Fibroblast of villous mesenchyme (primary cell): ENCODE results near the gene ACTBL2.

GRCh38 chr5:56946864-56947409 lies 5.0 kb downstream of the MIER3 start:
- CAGE, long polyA plus RNA = no peak

DNA sequence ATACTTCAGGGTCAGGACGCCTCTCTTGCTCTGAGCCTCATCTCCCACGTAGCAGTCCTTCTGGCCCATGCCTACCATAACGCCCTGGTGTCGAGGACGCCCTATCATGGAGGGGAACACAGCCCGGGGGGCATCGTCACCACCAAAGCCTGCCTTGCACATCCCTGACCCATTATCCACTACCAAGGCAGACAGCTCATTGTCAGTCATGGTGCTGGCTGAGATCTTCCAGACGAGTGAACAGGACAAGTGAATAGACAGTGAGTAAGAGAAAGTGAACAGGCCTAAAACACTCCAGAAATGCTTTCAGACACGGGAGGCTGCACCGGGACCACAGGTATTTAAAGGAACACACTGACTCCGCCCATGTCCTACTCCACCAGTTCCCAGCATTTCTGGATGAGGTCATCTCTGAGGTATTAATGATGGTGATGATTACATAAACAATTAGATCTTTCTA lies at the start of gene ACTBL2:
TSS of gene ACTBL2 (minus strand) at position 314 of the 460 bp plus-strand sequence.
- CAGE, long polyA plus RNA = no peak

DNA sequence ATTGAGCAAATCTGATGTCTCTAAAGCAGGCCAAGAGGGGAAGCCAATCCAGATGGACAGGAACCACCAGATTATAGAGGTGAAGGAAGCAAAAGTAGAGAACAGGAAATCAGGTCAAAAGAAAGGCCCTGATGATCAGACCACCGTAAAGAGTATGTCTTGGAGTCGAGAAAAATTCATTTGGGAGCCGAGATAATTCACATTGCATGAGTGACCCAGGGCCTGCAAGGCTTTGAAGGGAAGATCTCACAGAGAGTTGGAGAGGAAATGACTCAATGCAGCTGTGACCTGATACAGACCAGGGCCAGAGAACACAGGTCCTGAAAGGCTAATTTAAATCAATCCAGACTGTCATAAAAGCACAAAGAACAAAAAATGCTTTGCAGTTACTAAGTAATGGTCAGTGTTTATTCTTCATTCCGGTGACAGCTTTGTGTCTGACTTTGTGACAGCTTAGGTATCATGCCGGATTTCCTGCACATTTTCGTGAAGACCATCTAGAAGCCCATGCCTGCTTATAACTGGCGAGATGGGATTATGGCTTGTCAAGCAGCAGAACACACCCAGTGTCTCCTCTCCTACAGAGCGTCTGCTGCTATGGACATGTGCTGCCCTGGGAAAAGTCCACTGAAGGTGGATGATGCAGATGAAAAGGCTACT lies 5.7 kb upstream of the ACTBL2 start:
- CAGE, long polyA plus RNA = no peak

DNA sequence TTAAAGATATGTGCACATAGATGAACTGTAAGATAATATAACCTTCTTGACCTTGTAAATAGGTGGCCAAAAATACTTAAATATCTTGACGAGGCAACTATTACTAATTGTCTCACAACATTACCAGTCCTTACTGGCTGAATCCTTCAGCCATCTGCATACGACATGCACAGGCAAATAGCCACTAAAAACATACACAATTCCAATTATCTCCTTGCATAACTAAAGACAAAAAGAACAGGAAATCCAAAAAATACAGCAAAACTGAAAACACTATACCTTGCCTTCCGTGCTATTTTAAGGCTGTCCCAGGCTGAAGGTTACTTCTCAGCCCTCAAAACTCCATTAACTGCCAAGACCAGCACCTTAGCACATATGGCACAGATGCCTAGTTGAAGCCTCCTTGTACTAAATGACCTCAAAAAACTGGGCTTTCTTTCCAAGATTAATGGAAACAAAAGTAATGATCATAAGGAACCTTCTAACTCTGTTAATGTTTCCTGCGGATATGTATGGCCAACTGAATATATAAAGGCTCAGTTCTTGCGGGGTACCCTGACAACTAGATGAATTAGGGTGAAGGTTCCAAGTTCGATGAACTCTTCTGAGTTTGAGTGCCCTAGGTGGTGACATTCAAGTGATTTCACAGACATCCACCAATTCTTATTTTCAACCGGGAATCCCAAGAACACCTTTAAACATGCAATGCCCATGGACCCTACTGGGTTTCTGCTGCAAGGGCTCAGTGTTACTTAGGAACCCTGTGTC lies 455.2 kb downstream of the RAB3C start:
- CAGE, long polyA plus RNA = no peak

DNA sequence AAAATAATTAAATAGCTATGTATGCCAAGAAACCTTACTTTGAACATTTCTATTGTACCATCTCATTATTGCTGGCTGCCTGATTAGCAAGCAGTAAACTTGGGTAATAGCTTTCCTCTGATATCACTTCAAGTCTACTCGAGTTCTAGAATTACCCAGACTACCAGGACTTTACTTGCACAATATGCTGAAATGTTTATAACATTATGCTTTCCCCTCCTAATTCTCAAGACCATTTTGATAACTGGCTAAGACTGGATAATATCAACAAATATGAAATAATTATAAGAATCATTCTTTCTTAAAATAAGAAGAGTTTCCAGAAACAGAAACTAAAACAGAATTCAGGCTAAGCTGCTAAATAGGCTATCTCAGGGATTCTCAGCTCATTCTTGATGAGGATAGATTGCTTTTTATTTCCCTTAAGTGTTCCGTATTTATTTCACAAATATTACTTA lies 512.7 kb downstream of the RAB3C start:
- CAGE, long polyA plus RNA = no peak

GRCh38 chr5:59126357-59127006 lies 543.6 kb downstream of the RAB3C start:
- CAGE, long polyA plus RNA = no peak

- CAGE, long polyA plus RNA = no peak
Measured at GRCh38 chr5:59435288-59436088, 458.0 kb downstream of the PDE4D start.

DNA sequence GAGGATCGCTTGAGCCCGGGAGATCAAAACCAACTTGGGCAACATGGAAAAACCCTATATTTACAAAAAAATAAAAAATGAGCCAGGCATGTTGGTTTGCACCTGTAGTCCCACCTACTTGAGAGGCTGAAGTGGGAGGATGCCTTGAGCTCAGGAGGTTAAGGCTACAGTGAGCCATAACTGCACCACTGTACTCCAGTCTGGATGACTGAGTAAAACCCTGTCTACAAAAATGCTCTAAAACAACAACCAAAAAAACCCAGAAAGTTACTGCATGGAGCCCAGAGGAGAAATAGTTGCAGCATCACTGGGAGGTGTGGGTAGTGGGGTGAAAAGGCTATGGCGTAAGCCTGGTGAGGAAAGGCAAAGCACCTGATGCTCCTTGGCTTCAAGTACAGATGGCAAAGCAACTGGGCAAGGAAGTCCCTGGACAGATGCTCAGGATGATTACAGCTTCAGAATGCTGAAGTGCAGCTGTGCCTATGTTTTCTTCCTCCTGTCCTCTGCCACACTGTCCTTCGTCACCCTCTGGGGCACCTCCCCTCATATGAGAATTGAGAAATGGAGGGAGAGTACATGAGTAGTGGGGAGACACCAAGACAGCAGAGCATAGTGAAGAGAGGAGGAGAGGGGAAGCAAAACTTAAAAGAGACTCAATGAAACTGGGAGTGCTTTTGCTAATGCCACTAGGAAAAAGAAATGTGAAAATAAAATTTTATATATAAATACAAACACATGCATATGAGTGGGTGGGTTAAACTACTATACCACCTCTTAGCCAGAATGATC lies 328.0 kb downstream of the PDE4D start:
- CAGE, long polyA plus RNA = no peak

GRCh38 chr5:59587199-59587957 lies 306.1 kb downstream of the PDE4D start:
- CAGE, long polyA plus RNA = no peak

GRCh38 chr5:59642597-59642940 lies 251.0 kb downstream of the PDE4D start:
- CAGE, long polyA plus RNA = no peak

GRCh38 chr5:59746286-59746913 lies 147.1 kb downstream of the PDE4D start:
- CAGE, long polyA plus RNA = no peak

GRCh38 chr5:59965129-59965866 lies 71.8 kb upstream of the PDE4D start:
- CAGE, long polyA plus RNA = no peak

DNA sequence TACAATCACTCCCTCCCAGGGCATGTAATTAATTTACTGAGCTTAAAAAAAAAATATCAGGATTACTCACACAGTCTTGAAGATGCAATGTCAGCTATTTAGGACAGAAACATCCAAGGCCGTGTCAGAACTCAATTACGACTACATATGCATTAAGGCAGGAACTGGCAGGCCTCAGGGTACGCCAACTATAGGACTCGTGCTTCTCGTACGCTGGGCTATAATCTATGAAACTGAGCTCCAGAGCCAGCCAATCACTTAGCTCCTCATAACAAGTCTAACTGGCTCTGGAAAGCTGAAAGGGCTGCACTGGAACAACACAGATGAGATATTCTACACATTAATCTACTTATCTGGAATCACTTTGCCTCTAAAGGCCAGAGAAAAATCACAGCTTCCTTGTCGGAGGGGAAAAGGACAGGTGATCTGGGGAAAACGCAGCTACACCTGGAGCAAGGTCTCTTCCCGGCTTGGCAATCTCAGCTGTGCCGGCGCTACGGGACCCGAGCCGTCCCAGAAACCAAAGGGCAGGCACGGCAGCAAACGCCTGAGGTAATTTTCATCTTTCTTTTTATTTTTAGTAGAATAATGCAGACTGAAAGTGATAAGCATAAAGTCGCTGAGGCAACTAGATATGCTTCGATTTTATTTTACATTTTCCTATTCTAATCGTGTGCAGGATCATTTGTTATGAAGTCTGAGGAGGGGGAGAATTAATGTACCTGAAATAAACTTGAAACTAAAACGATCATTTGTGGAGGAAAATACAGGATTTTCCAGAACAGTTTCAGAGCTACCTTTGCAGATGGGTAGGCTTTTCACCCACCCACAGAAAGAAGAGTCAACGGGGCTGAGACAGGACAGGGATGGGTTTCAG lies 211.9 kb downstream of the DEPDC1B start:
- CAGE, long polyA plus RNA = no peak

DNA sequence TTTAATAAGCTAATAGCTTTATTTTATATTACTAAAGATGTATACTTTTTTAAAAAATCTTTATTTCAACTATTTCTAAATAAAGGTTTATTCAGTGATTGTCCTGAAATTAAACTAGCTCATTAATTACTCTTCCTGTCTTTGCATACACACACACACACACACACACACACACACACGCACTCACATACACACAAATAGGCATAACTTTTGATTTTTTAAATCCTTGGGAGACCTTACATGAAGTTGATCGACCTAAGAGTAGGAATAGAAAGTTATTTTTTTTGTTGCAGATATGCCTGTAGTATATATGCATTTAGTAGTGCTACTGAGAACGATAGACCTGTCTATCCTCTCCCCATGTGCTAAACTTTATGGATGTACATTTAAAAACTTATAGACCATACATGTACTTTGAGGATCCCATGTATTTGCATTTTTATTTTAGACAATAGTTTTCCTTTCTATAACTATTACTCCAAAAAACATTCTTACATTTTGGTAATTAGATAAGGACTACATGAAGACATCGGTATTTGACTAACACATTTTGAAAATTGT lies 91.7 kb downstream of the SMIM15 start:
- CAGE, long polyA plus RNA = no peak

GRCh38 chr5:61374710-61375672 lies 42.9 kb downstream of the ZSWIM6 start:
- CAGE, long polyA plus RNA = no peak

GRCh38 chr5:61534432-61534888 lies 202.4 kb downstream of the ZSWIM6 start:
- CAGE, long polyA plus RNA = no peak

DNA sequence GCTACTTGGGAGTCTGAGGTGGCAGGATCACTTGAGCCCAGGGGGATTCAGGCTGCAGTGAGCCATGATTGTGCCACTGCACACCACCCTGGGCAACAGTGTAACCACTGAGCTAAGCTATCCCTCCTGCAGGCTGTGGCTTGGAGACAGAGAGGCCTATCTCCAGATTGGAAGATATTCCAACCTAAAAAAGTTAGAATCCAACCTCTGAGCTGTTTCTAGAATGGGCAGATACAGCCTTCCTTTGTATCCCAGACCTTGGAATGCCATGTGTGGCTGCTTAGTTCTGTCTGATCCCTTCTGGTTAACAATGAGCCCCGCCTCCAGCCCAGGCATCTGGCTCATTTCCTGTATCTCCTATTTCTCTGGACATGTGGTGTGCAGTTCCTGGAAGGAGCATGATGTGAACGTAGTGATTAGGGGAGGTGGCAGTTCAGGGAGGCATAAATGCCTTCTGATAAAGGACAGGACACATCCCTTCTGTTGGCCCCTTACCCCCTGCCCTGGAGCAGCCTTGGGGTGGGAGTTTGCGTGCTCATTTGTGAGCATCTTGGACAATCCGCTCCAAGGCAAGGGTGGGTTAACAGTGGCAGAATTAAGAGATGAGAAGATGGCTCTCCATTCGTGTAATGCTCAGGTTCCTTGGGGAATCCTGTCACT lies 243.0 kb downstream of the ZSWIM6 start:
- CAGE, long polyA plus RNA = no peak

DNA sequence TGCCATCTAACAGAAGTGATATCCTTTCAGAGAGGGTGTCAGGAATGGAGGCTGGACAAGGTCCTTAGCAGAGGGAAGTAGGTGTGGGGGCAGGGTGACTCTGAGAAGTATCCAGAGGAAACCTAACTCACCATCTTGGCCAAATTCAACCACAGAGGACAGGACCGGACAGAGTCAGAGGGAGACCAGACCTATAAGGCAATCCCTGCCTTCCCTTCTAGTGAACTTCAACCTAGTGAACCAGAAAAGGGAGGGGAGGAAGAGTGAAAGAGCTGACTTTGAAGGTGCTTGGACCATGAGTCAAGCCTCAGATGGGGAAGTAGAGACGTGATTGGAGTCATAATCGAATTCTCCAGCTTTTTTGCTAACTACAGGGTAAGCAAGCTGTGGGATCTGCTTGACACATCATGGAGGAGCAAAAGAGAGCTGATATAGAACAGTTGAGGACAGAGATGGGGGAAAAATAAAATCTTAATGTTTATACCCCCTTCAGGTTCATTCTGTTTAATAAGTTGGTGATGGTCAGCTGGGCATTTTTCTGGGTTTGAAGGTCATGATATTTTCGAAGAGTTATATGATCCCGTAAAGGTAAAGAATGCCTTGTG lies 18.7 kb upstream of the KIF2A start:
- CAGE, long polyA plus RNA = no peak

DNA sequence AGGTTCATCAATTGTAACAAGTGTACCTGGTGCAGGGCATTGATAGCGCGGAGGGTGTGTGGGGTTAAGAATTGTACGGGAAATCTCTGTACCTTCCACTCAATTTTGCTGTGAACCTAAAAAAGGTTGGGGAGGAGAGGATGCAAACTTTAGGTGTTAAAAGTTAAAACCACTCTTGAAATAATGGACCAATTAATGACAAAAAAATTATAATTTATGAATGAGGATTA lies 10.6 kb downstream of the KIF2A start:
- CAGE, long polyA plus RNA = no peak

GRCh38 chr5:62527669-62528445 lies 50.8 kb upstream of the LRRC70 start:
- CAGE, long polyA plus RNA = no peak